Endothelial cell (in vitro differentiated cells): ENCODE data around the genes MTA3 and HAAO.

- PRO-cap = no peak
Observed at GRCh38 chr2:42562337-42563046, 5.9 kb upstream of the MTA3 start.

DNA sequence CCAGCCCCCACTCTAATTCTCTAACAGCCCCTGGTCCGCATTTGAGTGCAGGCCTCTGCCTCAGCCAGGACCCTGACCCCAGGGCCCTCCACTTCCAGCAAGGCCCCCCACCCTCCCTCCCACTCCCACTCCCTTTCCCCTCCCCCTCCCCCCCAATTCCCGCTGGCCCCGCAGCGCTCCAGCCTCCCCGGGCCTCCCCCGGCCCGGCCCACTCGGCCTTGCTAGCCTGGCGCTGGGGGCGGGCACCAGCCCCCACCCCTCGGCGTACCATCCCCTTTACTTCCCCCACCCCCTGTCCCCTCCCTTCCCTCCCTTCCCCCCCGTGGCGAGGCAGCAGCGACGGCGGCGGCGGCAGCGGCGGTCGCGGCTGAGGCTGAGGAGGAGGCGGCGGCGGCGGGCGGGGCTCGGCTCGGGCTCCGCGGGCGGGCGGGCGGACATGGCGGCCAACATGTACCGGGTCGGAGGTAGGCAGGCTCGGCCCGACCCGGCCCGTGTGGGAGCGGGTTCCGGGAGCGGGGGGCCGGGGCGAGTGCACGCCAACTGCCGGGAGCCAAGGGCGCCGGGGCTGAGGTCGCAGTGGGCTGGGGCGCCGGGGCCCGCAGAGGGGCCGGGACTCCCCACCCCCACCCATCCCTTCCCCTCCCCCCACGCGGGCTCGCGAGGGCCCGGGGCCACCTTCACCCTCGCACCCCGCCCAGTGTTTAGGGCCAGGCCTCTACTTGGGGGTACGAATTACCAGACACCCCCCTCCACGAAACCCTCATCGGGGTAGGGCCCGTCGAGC, at the start of gene MTA3:
MTA3 (plus strand) TSS at position 323 of the 784 bp plus-strand sequence.
- PRO-cap = bidirectional peak, plus-strand start at position 333 of the sequence, minus-strand start at position 389 of the sequence

GRCh38 chr2:42669594-42669793, 94.4 kb downstream of the OXER1 start:
- PRO-cap = no peak

- PRO-cap = no peak
Observed at GRCh38 chr2:42707622-42708248, 56.2 kb downstream of the OXER1 start.

DNA sequence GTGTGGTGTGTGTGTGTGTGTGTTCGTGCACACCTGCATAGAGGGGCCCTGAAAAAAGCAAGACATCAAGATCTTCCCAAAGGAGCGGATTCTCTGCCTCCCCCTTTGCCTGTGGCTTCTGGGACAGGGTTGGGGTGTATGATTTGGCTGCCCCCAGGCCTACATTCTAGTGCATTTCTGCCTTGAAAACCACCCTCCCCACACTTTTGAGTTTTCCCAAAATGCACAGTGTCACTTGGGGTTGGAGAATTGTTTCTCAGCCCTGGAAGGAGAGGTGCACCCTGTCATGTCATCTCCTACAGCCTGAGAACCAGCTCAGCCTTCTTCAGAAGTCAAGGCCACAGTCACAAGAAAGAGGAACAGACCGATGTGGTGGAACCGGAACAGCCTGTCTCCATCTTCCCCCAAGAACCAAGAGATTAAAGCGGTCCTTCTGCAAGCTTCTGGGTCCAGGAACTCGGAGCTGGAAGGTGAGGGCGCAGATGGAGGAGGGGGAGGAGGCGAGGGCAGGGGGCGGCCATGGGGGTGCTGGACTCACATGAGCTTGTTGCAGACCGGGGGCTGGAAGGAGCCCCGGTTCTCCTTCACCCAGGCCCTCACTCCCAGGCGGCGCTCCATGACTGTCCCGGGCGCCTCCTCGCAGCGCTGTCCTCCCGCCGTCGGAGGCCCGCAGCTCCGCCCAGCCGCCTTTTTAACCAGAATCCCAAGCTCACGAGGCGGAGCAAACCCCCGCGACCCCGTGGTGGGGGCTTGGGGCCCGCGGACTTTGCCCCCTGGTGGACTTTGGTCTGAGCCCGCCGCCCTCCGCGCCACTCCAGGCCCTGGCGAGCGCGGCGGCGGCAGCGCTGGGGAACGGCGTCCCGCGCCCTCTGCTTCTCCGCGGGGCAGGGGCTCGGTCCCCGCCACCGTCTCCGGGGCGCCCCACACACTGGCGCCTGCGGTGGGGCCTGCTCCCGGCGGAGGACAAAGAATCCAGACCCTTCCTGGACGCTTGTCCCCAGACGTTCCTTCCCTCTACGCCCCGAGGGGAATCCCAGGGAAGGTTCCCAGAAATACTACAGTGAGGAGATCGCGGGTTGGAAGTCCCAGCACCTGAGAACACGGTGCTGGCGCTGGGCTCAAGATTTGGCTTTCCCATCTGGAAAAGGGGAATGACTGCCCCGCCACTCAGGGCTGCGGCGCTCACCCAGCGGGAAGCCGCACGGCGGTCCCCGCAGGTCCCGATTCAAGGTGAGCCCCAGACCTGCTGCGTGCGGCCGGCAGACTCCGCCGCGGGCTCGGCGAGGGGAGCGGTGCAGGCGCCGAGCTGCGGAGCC, at the start of gene HAAO:
HAAO (minus strand) TSS at position 665 of the 1,316 bp plus-strand sequence.
- PRO-cap = bidirectional peak, plus-strand start at position 812 of the sequence, minus-strand start at position 649 of the sequence

DNA sequence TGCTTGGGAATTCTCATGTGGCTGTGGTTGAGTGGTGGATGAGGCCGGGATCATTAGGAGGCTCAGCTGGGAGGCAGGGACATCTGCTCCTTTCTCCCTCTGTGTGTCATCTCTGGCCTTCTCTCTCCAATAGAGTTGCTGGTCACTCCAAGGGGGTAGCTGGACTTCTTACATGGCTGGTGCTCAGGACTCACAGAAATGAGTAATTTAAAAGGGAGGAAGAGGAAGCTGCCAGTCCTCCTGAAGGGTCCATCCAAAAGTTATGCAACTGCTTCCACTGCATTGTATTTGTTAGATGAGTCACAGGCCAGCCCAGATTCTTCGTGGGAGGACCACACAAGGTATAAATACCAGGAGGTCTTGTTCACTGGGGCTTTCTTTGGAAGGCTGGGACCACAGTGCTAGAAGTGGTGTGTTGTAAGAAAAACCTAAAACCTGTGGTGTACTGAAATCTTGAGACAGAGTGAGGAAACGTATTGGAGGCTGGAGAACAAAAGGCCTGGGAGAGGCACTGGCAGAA, 43.6 kb upstream of the HAAO start:
- PRO-cap = no peak

DNA sequence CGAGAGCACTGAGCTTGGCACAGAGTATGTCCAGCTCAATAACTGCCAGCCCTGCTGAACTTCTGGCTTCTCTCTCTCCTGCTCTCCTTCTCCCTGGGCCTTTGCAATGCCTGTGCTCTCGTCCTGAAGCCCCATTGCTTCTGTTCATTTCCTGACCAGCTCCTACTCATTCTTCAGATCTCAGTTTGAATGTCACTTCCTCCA, 113.7 kb upstream of the HAAO start:
- PRO-cap = unidirectional peak, minus-strand start at position 133 of the sequence

GRCh38 chr2:42931453-42931860, 139.1 kb upstream of the HAAO start:
- PRO-cap = unidirectional peak, plus-strand start at chr2:42931693

DNA sequence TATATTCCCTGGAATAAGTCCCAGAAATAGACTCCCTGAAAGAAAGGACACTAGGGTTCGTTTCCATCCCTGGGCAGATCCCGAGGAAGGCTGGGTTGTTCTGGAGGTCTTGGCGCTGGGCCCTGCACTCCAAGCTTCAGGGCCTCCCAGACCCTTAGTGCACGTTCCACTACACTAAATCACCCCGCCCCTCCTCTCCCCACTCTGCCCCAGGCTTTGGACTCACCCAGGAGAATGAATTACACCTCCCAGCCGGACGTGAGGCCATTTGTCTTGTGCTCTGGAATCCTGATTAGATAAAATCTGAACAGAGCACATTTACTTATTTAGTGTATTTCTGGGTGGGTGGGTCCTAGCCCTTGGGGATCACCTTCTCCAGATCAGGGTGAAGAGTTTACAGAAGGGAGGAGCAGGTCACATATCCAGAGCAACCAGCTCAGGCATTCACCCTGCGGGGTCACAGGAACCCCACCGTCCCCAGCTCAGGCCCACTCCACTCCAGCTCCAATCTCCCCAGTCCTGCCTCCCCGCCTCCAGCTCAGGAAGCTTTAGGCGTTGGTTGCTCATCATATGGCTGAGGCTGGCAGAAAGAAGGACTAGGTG, 188.0 kb downstream of the ZFP36L2 start:
- PRO-cap = no peak

- PRO-cap = no peak
Observed at GRCh38 chr2:43039112-43039841, 187.1 kb downstream of the ZFP36L2 start.

DNA sequence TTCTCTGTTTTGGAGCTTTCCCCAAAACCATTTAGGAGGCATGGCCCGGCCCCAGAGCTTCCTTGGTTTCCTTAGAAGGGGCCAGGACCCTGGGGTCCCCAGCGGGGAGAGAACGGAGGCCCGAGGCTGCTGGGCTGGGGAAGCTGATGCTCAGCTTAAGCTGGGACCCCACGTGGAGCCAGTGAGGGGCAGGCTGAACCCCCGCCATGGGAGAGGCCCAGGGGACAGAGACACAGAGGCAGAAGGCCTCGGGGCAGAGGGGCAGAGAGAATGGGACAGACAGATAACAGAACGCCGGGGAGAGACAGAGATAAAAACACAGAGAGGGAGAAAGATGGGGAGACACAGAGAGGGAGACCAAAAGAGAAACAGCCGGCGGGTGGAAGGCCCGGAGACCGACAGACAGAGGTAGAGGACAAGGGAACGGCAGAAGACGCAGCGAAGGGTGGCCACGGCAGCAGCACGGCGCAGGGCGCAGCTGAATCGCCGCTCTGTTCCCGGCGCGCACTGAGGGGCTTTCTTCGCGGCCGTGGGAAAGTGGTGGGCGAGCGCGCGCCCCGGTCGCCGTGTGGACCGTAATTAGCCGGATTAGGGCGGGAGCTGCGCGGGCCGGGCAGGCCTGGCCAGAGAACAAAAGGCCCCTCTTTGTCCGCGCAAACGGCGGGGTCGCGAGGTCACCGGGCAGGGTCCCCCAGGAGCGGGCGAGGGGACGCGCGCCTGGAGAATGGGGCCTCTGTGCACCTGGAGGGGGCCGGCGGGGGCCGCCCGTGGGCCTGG, 158.5 kb downstream of the ZFP36L2 start:
- PRO-cap = no peak

DNA sequence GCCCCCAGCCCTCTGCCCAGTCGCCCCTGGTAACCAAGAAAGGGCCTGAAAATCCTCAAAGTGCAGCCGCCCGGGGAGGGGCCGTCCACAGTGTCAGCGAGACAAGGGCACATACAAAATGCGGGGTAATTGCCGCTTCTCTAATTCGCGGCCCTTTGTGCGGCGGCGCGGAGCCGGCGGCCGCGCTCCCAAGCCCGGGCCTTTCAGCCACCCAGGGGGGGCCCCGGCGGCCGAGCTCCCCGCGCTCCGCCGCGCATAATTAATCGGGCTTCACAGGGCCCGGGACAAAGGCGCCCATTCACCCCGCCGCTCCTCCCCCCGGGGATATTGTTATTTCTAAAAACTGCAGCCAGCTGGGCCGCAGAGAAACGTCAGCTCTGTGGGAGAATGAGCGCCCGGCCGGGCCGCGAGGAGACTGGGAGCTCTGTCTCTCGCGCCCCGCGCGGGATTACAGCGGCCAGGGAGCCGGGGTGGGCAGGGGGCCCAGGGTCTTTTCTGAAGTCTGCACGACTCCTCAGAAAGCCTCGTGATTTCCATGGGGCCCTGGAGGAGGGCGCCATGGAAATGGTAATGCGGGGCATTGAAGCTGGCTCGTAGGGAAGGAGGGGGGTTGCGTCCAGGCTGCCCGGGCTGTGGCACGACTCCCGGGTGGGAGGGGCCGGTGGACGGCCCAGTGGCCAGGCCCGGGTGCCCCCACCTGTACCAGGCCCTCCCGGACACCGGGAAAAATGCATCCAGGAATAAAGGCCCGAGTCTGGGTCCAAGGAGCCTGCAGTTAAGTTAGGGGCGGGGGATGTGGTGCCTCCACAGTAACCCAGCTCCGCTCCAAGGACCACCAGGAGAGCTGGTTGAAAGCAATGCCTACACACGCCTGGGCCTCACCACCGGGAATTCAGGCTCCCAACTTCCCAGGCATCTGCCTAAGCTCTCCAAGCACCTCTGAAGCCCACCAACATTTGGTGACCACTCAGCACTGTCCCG, 125.4 kb downstream of the ZFP36L2 start:
- PRO-cap = bidirectional peak, plus-strand start at position 143 of the sequence, minus-strand start at position 92 of the sequence; bidirectional peak, plus-strand start at position 363 of the sequence, minus-strand start at position 389 of the sequence

GRCh38 chr2:43134001-43134362, 92.4 kb downstream of the ZFP36L2 start:
- PRO-cap = no peak

DNA sequence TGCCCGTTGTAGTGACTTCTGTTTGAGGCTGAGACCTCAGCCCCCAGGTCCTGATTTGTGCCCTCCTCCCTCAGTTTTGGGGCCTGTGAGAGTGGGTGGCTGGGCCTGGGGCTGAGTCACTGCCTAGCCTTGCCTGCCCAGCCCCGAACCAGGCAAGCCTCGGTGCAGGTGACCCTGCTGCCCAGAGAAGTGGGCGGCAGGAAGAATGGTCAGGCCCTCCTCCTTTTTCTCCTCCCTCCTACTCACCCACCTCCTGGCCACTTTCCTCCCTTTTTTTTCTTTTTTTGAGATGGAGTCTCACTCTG, 66.6 kb downstream of the ZFP36L2 start:
- PRO-cap = no peak

GRCh38 chr2:43191960-43192474, 34.4 kb downstream of the ZFP36L2 start:
- PRO-cap = no peak

GRCh38 chr2:43239737-43240696, 13.6 kb upstream of the ZFP36L2 start:
- PRO-cap = no peak

- PRO-cap = no peak
Observed at GRCh38 chr2:43253895-43254348, 27.5 kb upstream of the ZFP36L2 start.

DNA sequence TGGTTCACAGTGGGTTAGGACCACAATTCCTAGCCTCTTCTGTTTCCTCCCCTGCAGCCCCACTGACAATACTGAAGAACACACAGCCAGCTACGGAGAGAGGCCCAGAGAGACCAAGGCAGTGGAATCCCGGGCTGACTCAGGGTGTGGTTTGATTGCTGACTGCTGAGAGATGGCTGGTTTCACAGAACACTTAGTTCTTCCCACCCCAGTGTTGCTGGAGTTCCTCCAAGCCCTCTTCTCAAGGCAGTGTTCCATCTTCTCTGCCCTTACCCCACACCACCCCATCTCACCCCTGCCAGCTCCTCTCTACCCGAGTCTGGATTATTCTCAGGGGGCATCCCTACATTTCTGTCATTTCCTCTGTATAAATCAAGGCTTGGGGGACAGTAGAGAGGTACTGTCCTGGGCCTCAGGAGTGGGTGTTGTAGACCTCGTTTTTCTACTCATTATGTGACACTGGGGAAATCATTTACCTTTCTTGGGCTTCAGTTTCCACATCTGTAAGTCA, 43.4 kb upstream of the ZFP36L2 start:
- PRO-cap = no peak

GRCh38 chr2:43273472-43274070, 47.2 kb upstream of the ZFP36L2 start:
- PRO-cap = no peak

DNA sequence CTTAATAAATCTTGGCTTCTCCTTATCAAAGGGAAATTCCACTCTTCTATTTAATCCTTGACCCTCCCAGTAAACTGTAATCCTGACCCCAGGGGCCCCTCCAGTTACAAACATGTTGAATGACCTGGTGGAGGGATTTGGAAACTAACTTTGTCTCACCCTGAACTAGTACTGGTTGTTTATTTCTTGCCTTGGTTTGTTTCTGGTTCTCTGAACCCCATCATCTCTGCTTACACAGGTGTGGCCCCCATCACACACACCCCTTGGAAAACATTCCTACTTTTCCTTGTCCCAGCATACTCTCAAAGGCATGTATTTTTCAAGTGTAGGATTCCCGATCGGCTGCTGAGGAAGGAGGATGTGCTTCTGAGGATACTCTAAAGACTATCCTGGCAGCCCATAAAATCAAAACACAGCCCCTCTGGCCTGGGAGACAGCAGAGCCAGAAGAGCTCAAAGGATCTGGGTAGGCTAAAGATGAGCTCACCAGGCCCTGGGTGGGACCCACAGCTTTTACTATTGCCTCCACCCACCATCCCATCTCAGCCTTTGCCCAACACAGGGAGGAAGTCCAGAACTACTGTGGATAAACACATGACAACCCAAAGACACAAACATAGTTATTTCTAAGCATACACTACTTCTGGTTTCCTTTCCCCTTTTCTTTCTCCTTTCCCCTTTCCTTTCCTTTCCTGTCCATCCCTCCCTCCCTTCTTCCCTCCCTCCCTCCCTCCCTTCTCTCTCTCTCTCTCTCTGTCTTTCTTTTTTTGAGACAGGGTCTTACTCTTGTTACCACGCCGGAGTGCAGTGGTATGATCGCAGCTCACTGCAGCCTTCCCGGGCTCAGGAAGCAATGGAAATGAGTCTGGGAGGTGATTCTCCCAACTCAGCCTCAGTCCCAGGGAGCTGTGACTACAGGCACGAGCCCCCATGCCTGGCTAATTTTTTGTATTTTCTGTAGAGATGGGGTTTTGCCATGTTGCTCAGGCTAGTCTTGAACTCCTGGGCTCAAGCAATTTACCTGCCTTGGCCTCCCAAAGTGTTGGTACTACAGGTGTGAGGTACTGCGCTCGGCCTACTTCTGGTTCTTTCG, 79.2 kb upstream of the ZFP36L2 start:
- PRO-cap = no peak